Thoracic aorta (tissue), 1 donor: ENCODE measurements around a stretch of chr15.

DNA sequence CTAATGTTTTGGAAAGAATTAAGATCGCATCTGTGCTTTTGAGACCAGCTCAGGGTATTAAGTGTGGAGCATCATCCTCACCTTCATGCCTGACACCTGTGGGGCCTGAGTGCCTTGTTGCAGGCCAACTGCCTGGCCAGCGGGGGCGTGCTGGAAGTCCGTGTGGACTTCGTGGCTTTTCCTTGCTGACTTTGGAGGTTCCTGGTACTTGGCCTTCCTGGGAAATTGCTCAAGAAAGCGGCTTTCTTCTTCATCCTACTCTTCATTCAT, 1.0 kb downstream of the MAP2K1 start:
- RAMPAGE, long total RNA, result no peak

DNA sequence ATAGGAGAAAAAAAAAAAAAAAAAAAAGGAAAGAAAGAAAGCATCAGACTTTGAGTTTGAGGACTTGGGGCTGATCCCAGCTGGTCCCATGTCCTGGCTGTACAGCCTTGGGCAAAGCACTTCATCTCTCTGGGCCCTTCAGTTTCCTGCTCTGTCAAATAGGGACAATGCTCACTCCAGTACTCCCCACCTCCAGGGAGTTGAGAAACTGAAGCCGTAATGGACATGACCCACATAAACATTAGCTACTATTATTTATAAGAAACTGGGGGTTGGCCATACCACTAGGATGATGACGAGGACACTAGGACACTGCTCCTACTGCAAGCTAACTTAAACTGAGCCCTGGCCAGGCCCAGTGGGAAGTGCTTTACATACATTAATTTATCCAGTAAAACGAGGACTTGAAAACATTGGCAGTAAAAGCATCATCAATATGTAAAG, 22.9 kb upstream of the SMAD6 start:
- RAMPAGE, long total RNA, result no peak

DNA sequence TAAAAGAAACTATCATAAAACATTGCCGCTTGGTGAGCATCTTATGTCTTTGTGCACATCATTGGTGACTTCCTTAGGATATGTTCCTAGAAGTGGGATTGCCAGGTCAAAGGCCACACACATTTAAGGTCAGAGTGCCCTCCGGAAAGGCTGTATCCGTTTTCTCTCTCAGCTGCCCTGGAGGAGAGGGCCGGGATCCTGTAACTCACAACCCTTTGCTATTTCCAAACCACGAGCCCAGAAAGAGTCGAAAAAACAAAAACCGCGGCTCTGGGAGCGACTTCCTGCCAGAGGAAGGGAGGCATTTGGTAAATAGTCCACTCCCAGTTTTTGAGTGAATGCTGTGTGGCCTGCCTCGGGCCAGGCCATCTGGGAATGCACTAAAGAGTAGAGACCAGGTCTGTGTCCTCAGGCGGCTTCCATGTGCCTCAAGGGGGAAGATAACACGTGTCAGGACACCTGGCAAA, 42.0 kb downstream of the SMAD6 start:
- RAMPAGE, long total RNA, result no peak

DNA sequence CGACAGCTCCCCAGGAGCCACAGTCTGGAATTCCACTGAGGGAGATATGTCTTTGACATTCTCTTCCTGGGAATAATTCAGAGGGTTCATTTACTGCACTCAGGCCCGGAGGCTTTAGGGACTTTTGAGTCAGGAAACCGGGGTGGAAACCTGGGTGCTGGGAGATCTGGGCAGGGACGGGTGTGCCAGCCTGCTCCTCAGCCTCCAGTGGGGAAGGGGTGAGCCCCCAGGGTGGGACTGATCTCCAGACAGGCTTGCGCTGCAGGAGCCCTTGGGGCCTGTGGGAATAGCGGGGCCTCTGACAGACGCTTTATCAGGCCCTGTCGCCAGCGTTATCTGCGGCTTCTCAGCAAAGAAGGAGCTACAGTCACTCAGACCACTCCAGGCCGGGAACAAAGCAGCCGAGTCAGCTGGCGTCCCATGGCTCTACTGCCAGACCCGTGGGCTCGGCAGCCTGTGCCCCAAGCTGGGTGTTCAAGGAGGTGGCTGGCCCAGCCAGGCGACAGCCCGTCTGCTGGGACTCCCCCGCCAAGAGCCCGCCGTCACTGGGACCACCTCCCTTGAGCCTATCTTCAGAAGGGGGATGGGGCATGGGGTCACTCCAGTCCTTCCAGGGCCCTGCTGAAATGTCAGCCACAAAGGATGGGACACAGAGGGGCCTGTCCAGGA, 147.9 kb downstream of the SMAD6 start:
- RAMPAGE, long total RNA, result no peak

DNA sequence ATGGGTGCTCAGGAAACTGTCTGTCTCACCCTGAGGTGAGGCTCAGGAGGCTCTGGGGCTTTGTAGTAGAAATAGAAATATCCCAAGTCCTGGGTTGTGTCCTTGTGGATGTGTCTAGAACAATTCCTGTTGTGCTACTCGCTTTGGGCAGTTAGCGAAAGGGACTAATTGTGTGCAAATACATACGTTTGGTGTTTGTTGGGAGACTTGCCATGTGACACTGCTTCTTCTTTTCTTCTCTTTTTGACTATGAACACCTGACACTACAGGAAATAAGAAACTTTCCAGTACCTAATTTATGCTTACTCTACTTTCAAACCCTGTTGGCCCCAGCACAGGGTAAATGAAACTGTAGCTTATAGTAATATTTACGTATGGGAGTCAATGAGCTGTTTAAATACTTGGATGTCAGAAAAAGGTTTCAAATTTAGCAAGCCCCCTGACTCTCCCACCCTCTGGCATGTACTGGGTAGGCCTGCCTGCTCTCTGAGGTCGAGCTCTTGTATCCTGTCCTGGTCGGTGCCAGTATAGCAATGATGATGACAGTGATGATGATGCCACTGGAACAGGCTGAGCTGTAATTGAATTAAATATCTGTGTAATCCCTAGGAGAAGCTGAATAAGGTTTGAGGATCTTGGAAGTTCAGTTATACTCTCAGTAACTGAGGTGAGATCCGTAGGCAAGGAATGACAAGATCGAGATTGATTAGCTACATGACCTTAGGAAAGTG, 35.8 kb downstream of the SMAD3 start:
- RAMPAGE, long total RNA, result no peak

- RAMPAGE, long total RNA, result no peak
Measured at GRCh38 chr15:67109069-67110073, 44.0 kb downstream of the SMAD3 start.

GRCh38 chr15:67147388-67148050, 82.1 kb downstream of the SMAD3 start:
- RAMPAGE, long total RNA, result no peak

GRCh38 chr15:67153819-67154705, 88.7 kb downstream of the SMAD3 start:
- RAMPAGE, long total RNA, result no peak

GRCh38 chr15:67172999-67174088, 81.1 kb downstream of the AAGAB start:
- RAMPAGE, long total RNA, result no peak

GRCh38 chr15:67174566-67175504, 79.6 kb downstream of the AAGAB start:
- RAMPAGE, long total RNA, result no peak

- RAMPAGE, long total RNA, result no peak
Measured at GRCh38 chr15:67240990-67241686, 13.3 kb downstream of the AAGAB start.

- RAMPAGE, long total RNA, result no peak
Measured at GRCh38 chr15:67479739-67480149, 41.2 kb upstream of the C15orf61 start.

DNA sequence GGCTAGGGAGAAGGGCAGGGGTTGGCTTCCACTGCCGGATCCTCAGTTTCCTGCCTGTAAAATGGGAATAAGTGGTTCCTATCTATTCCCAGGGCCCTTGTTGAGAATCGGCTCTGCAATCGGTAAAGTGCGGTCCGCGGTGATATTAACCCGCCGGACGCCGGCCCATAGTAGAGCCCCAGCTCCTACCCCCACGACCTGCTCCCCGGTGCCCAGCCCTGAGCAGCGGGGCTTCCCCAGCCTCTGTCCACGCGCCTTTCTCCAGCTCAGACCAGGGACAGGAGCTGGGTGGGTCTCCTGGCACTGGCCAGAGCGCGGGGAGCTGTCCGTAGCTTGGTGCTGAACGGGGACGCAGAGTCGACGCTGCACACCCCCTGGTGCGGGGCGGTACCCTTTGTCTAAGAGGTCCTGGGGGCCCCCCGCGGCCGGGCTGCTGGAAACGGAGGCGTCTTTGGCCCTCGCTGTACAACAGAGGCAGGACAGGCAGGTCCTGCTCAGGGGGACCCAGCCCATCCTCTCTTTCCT, 4.5 kb upstream of the SKOR1 start:
- RAMPAGE, long total RNA, result no peak

DNA sequence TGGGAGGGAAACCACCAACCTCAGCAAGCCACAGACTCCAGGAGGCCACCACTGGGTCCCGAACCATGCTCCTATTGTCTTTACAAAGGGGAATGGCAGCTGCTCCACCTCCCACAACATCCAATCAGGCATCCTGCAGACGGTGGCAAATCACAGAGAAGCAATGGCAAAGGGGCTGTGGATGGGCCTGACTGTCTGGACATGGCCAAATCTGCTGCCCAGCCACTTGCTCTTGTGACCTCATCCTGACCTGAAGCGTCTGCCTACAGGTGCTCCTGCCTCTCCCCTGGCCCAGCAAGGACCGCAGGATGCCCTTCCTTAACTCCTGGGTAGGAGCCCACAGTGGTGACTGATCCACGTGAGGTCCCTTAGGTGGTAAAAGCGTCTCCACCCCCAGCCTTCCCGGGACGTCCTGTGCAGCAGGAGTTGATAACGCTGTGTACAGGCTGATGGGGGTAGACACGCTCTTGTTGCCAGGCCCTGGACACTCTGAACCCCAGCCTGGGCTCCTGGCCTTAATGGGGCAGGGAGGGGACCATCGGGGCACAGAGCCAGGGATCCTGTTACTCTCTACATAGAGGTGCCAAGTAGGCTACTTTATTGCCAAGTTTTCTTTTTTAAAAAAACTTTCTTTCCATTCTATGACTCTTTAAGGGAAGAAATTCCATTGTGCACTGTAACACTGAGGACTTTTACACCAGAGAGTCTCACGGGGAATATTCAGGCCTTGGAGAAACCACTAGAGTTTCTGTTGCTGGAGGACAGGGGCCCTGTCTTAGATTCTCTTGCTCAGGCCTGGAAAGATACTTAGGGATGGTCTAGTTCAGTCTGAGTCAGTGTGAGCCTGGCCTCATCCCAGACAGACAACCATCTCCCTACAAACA, 110.2 kb upstream of the PIAS1 start:
- RAMPAGE, long total RNA, result no peak

DNA sequence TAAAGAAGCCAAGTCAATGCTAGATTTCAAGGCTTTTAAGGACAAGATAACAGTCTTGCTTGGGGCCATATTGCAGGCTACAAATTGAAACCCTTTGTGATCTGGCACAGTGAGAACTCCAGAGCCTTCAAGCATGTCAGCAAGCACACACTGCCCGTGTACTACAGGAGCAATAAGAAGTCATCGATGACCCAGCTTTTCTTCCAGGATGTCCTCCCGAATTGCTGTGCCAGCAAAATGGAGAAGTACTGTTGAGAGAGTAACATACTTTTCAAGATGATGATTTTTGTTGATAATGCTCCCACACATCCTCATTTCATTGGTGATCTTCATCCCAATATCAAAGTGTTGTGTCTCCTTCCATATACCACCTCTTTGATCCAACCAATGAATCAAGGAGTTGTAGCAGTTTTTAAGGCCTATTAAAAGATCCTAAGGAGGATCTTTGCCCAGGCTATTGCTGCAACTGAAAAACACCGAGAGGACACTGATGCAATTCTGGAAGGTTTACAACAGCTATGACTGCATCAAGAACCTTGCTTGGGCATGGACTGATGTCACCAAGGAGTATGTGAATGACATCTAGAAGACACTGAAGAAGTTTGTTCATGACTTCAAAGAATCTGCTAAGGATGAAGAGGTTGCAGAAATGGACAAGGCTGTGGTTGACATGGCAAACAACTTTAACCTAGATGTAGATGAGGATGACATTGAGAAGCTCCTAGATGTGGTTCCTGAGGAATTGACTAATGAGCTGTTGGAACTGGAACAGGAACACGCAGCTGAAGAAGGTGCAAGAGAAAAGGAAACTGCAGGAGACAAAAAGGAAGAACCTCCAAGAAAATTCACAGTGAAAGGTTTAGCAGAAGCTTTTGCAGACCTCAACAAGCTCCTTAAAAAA, 20.1 kb downstream of the CALML4 start:
- RAMPAGE, long total RNA, result no peak

GRCh38 chr15:68200327-68201285, 4.5 kb downstream of the CALML4 start:
- RAMPAGE, long total RNA, result start-site peak on the minus strand at chr15:68200735-68201122, 7 reads

- RAMPAGE, long total RNA, result no peak
Measured at GRCh38 chr15:68278787-68279106, 1.2 kb downstream of the FEM1B start.

GRCh38 chr15:68407470-68407910, 24.5 kb downstream of the ITGA11 start:
- RAMPAGE, long total RNA, result no peak

GRCh38 chr15:68704408-68705218, 116.1 kb downstream of the ANP32A start:
- RAMPAGE, long total RNA, result no peak

DNA sequence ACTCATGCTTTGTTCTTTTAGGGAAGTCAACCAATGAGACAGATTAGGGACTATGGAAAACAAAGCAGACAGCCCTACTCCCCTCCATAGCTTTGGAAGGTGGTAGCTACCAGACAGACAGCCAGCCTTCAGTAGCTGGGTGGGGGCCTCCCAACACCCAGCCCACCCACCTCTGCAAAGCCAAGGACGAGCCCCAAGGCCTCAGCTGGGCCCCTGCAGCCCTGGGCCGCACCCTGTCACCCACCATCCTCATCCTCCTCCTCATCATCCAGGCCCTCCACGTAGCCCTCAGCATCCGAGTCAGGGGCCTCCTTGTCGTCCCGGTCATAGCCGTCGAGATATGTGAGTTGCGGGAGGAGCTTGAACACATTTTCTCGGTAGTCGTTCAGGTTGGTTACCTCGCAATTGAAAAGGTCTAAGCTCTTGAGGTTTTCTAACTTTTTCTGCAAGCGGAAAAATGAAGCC, 36.5 kb downstream of the ANP32A start:
- RAMPAGE, long total RNA, result no peak